Paraaortic lymph node (tissue), 1 donor: ENCODE results near the gene P2RX1.

DNA sequence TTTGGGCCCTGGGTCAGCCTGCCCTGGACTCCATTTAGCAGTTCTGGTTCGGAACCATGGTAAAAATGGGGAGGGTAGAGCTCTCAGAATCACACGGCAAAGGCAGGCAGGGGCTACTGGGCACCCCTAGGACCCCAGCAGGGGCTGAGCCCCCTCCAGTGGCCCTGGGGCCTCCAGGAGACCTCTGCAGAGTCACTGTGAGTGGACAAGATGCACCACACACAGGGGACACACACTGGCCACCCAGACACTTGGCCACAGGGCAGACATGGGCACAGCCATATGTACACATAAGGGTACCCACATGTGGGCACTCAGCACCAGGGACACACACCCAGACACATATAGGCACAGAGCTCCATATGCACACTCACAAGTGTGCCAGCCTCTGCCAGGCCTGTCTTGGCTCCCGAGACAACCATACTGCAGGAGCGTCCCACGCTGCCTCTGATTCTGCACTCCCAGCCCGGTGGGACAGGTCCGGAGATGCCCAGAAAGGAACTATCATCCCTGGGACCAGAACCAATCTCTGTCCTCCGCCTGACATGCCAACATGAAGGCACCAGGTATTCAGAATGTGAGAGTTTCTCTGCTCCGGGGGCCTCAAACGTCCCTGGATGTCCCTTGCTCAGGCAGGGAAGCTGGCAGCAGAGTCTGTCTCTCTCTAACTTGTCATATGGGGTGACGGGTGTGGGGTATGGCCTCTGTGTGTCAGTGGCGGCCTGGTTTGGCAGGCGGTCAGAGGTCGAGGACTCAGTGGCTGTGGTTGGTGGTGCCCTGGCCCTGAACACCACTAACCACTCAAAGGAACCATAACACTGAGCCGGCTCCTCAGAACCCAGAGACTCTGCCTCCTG, 1.0 kb downstream of the P2RX1 start:
- PRO-cap, result no peak

GRCh38 chr17:3916281-3916966, at the start of gene P2RX1:
P2RX1 (minus strand) TSS chr17:3916465.
- PRO-cap, result bidirectional peak, plus-strand start at chr17:3916628, minus-strand start at chr17:3916465

- PRO-cap, result no peak
Observed at GRCh38 chr17:3923840-3924439, 7.7 kb upstream of the P2RX1 start.

DNA sequence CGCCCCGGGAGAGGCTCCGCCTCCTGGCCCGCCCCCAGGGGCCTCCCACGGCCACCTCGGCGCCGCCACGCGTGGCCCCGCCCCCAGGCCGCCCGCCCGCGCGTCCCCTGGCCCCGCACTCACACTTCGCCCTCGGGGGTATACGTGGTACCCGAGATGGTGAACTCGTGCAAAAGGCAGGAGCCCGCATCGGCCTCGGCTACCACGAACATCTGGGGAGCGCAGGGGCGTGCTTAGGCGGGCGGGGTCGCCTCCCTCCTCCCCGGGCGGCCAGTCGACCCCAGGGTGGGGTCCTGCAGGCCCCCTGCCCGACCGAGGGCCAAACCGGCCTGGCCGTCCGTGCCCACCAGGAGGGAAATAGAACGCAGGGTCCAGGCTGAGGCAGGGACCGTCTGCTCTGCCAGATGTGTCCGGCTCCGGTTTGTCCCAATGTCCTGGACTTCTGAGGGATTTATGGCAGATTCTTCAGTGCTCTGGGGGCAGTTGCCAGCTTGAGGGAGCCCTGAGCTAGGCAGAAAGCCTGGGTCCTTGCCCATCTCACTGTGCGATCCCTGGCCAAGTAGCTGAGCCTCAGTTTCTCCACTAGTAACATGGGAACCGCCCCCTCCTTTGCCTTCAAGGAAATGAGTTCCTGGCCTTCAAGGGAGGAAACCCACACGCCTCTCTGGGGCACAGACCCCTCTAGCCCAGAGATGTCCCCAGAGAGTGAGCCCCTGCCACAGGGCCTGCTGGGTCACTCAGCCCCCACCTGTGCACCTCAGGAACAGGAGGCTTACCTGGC, 19.1 kb downstream of the ATP2A3 start:
- PRO-cap, result no peak

- PRO-cap, result bidirectional peak, plus-strand start at chr17:3963728, minus-strand start at chr17:3963627
Observed at GRCh38 chr17:3963152-3963934, 894 bp downstream of the ATP2A3 start.

DNA sequence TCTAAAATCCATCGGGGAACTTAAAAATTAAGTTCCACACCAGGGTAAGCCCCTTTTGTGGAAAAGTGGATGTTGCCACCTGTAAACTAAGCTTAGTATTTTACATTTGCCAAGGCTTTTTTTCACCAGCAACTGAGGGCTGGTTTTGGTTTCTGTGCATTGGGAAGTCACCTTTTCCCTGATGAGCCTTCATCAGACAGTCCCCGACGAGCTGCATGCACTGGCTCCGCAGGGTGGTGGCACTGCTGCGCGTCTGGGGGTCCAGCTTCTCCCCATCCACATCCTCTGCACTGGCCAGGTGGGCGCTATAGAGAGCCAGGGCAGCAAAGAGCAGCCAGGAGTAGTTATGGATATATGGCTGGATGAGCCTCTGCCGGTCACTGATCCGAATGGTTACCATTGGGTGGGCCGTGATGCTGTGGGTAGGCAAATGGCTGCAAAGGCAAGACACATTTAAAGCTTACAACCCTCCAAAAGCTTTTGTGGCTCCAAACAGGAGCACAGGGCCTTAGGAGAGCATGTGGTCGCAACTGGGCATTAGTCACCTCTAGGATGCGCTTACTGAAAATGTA, 86.5 kb upstream of the ATP2A3 start:
- PRO-cap, result no peak

DNA sequence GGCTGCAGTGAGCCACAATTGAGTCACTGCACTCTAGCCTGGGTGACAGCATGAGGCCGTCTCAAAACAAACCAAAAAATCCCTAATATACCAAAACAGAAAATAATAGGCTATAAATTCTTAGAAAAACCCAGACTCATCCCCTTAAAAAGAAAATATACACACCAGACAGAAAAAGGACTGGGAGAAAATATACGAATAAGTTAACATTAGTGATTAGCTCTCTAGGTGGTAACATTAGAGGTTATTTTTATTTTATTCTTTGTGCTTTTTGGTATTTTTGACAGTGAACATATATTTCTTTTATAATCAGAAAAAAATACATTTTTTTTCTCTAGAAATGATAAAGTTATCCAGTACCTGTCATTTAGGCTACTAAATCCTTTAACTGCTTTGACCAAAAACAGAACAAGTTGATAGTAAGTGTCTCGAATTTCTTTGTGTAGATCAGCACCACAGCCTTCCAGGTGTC, 84.0 kb downstream of the ZZEF1 start:
- PRO-cap, result no peak

DNA sequence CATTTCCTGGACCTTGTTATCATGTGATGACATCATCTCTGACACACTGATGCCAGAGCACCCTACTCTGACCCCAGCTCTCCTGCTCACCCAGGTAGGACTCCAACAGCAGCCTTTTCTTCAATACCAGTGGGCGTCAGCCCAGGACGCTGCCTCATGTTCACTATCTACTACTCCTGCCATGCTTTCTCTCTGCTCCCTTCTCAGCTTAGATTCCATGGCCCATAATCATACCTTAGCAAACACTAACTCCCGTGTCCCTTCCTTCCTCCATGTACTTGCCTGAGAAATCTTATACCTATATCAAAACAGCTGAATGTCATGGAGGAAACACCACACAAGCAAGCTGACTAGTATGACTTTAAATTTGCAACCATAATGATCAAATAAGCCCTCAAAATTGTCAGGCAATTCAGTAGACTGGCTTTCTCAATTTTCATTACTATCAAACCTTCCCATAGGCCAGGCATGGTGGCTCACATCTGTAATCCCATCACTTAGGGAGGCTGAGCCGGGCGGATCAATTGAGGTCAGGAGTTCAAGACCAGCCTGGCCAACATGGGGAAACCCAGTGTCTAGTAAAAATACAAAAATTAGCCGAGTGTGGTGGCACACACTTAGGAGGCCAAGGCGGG, 82.9 kb downstream of the ZZEF1 start:
- PRO-cap, result no peak

DNA sequence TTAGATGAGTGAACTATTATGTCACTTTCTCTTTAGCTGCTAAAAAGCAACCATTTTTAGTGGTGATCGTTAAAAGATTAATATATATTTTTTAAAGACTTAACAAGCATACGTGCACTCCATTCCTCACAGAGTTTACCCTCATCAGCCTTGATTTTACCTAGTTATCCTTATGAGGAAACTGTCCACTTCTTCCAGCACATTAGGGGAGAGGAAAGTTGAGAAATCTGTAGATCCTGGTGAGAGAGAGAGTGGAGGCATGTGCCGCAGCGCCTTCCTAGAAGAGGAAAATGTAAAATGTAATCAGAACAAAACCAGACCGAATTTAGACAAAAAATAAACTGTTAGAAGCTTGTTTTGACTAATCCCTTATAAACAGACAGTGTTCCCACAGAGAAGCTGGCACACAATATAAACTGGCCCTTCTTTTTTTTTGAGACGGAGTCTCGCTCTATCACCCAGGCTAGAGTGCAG, 37.3 kb downstream of the ZZEF1 start:
- PRO-cap, result no peak

- PRO-cap, result no peak
Observed at GRCh38 chr17:4160095-4160450, 17.1 kb downstream of the CYB5D2 start.

- PRO-cap, result no peak
Observed at GRCh38 chr17:4167851-4168050, 24.8 kb downstream of the CYB5D2 start.

DNA sequence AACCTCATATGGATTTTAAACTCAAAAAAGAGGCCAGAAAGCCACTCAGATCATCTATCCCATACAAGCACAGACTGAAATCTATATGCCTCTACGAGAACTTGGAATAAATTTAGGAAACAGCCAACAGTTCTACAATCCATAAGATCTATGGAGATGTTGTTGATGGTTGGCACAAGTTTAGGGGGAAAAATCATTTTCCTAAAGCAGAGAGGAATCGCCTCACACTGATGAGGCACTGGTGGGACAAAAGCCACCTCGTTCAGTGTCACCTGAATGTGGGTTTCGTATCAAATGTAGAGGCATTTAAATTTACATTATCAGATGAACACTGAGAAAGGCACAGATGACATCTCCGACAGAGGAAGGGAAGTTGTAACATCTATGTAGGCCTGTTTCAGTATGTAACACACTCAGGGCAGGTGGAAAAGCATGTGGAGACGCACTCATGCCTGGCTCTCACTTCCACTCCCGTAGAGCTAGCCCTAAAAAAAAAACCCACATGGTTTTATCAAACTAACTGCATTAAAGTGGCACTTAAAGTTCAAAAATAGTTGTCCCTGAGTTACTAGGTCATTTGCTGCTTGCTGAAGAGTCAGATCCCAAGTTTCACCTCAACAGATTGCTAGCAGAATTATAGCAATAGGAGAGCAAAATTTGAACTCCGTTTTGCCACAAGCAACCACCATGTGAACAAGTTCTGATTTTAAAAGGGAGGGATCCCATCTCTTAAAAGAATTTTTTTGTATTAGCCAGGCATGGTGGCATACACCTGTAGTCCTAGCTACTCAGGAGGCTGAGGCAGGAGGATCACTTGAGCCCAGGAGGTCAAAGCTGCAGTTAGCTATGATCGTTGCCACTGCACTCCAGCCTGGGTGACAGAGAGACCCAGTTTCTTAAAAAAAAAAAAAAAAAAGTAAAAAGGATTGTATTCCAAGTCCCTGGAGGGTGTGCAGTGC, 6.2 kb upstream of the ANKFY1 start:
- PRO-cap, result no peak

GRCh38 chr17:4301816-4302768, 38.3 kb upstream of the ANKFY1 start:
- PRO-cap, result no peak

- PRO-cap, result no peak
Observed at GRCh38 chr17:4483106-4483866, 15.4 kb upstream of the SPNS2 start.

DNA sequence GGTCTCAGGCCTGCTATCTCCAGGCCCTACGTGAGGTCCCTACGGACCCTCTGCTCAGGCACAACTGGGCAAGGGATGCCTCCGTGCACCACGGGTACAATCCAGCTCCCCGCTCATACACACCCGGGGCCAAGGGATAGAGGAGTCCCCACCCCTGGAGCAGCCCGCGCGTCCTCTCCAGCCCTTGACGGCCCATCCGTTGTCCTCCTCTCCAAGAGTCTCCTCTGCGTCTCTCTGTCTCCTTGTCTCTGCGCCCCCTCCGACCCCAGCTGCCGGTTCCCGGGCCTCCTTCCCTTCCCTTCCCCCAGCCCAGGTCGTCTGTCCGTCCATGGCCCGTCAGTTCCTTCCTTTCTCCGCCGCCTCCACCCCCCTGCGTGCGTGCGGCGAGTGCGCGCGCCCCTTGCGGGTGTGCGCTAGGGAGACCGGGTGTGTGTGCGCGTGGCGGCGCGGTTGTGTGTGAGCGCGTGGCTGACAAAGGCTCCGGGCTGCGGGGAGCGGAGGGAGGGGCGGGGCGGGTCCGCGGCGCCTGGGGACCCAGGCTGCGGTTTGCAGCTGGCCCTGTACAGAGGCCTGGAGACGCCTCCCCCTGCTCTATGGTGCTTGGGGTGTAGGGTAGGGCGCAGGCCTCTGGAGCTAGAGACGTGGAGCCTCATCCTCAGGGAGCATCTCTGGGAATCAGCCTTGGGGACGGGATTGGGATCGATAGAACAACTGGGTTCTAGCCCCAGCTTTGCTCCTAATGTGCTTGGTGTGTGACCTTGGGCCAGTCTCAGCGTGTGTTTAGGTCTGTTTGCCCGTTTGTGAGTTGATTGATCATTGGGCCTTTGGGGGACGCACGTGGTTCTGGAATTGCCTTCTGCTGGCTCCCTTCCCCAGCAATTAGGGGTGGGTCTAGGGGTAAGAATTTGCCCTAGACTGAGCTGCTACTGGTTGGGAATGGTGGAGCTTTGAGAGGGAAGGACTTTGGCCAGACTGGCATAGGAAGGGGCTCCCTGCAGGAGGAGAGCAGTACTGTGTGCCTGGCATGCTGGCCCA, 1.1 kb downstream of the SPNS2 start:
- PRO-cap, result bidirectional peak, plus-strand start at position 386 of the sequence, minus-strand start at position 271 of the sequence

DNA sequence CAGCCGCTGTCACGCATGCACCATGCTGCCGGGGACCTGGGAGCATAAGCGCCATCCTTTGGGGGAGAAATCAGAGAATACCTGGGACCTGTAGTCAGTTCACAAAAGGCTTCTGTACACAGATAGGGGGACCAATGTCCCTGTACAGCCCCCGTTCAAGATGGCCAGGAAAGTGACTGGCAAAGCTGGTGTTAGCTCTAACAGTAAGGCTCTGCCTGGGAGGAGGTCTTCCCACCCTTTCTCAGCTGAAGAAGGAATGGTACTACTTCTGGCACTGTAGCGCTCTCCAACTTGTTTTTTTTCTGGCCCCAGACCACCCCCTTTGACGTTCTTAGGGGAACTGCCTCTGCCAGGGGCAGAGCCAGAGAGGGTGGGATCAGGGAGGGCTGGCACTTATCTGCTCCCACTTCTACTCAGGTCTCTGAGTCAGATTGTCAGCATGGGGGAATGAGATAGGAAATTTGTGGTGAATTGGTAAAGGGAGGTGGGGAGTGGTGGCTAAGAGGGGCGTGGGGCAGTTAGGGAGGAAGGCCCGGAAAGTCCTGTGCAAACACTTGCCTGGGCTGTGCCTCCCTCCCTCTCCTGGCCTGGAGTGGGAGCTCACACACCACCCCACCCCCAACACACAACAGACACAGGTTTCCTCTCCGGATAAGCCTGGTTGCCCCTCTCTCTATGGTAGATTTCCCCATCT, 2.4 kb downstream of the SPNS2 start:
- PRO-cap, result no peak

- PRO-cap, result no peak
Observed at GRCh38 chr17:4538492-4539061, 16.6 kb downstream of the MYBBP1A start.

GRCh38 chr17:4891286-4891891, 7.9 kb upstream of the C17orf107 start:
- PRO-cap, result no peak

- PRO-cap, result bidirectional peak, plus-strand start at chr17:4948712, minus-strand start at chr17:4948528; unidirectional peak, plus-strand start at chr17:4948957; unidirectional peak, plus-strand start at chr17:4949018; bidirectional peak, plus-strand start at chr17:4949127, minus-strand start at chr17:4949081
Observed at GRCh38 chr17:4948625-4949322, 444 bp upstream of the PFN1 start.

DNA sequence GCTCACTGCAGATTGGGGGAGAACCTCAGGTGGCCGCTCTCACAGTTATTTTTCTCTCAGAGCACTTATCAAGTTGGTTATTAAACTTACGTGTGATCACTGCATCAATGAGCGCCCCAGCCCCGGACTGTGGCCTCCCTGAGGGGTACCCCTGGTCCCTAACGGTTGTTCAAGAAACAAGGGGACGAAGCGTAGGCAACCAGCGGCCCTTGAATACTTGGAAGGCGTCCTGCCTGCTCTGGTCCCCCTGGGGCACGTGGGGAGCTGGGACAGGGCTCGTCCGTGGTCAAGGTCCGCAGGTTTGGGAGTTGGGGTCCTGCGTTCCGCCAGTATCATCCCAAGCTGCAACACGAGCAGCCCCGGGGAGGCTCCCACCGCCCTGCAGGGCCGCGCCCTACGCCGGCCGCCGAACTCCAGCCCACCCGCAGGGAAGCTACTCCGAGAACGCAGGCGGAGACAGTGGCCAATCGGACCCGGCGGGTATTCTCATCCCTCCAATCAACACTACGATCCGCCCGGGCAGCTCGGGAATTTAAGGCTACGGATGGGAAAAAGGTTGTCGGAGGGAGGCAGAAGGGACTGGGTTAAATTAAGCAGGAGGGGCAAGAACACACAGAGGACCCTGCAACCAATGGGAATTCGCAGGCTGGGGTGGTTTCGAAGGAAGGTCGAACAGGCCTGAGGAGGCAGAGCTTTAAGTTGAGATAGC, 845 bp downstream of the SPAG7 start:
- PRO-cap, result bidirectional peak, plus-strand start outside the sequence, minus-strand start at position 506 of the sequence